HTR-8/SVneo (cell line): ENCODE data around the gene PTCHD4.

GRCh38 chr6:46053599-46054195 is 38.0 kb upstream of the CLIC5 start:
- RRBS = no CpG with 5 or more reads among the region's 6 CpGs

DNA sequence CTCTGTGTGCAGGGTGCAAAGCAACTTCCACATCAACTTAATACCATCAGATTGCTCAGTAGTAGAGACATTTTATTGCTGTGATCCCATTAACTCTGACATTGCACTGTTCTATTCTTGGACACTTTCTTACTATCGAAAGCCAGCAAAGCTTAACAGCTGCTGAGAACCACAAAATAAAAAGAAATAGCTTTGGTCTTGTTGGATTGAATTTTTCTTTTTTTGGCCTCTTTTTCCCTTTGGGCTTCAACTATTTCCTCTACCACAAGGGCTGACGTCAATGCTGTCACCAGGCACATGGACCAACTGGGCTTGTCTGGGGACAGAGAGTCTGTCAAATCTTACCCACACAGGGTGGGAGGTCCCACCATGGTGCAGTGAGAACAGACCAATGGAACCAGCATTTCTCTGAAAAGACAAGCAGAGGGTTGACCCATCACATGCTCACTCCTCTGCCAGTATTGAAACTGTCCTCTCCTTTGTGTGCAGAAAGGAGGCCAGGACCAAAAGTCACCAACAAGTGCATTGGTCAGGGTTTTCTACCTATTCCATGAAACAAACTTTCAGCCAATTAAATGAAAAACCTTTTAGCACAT is 63.5 kb upstream of the ENPP5 start:
- RRBS = no CpG with 5 or more reads among the region's 2 CpGs

- RRBS = no CpG with 5 or more reads among the region's 2 CpGs
These were observed 11.3 kb upstream of the RCAN2 start for GRCh38 chr6:46502282-46503300.

DNA sequence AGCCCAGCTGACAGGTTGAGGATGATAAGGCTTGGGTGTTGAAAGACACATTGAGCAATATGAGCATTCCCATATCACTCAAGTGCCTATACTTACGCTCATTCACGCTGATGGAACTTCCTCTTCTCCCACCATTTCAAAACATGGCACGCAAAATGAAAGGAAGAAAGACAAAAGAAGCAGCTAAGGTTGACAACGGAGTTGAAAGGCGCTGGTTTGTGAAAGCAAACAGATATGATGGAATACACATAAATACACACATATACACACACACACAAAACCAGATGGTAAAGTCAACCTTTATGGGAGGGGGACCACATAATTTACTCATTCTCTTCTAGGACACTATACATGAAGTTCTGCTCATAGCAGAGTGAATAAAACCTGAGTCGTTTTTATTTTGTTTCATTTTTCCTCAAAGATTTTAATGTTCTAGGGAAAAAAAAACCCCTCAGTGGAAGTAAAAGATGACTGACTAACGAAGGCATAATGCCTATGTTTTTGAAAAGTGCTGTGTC is 22.0 kb upstream of the MEP1A start:
- RRBS = no CpG with 5 or more reads among the region's 7 CpGs

GRCh38 chr6:46832182-46832385 is 38.9 kb downstream of the MEP1A start:
- RRBS = no CpG with 5 or more reads among the region's 3 CpGs

DNA sequence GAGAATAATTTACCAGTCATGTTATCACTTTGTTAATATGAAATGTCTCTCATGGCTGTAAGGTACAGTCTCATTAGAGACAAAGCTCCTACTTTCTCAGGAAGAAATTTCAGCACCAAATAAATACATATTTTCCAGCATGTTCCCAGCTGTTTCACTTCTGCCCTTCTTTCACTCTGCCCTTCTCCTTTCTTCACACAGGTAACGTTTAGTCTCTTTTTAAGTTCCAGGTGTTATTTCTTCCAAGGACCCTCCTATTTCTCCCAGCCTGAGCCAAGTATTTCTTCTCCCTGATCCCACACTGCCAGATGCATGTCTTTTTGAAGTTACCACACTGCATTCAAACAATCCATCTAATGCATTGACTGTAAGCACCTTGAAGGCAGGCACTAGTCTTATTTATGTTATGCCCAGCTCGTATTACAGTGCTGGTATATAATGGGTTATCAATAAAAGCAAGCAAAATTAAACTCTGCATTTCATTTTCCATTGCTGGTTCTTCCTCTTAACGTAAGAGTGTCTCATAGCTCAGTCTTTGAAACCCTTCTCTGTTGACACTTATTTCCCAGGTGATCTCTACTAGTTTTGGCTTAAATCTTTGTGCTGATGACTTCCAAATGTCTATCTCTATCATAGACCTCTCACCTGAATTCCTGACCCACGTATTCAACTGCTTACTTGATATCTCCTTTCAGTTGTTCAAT is 2.4 kb upstream of the ADGRF5 start:
- RRBS = no CpG with 5 or more reads among the region's 4 CpGs

GRCh38 chr6:46952273-46952542 is 30.5 kb upstream of the ADGRF5 start:
- RRBS = no CpG with 5 or more reads among the region's 2 CpGs

- RRBS = no CpG with 5 or more reads among the region's 1 CpG
These were observed 121.2 kb downstream of the TNFRSF21 start for GRCh38 chr6:47188410-47189075.

GRCh38 chr6:47285649-47286742 is 23.7 kb downstream of the TNFRSF21 start:
- RRBS = no CpG with 5 or more reads among the region's 19 CpGs

- RRBS = no CpG with 5 or more reads among the region's 5 CpGs
These were observed 108.1 kb upstream of the ADGRF4 start for GRCh38 chr6:47590108-47590830.

DNA sequence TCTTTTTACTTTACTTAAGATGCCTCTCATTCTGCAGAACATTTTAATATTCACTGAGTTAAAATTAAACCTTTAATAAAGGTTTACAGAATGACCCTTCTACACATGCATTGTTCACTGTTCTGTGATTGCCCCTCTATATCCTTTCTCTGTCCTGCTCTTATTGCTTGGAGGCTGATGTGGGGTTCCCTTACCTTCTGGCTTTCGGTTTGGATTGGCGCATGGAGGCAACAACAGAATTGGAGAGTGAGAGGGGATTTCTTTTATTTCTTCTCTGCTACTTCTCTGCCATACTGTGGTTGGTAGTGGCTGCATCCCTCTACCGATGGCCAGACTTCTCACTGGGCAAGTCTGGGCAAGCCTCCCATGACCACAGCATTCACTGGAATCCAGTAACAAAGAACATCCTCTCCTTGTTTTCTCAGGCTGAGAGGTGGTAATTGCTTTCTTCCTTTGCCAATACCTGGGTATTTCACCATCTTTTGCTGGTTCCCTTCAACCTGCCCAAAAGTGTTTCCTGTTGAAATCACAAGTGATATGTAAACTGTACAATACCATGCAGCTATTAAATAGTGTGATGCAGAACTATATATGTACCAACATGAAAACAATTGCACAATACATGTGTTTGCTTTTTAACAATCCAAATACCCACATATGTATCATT is at the start of gene PTCHD4:
PTCHD4 (minus strand) TSS at position 343 of the 667 bp plus-strand sequence.
- RRBS = no CpG with 5 or more reads among the region's 3 CpGs

- RRBS = no CpG with 5 or more reads among the region's 1 CpG
These were observed 1.2 kb downstream of the GLYATL3 start for GRCh38 chr6:49500877-49501280.

DNA sequence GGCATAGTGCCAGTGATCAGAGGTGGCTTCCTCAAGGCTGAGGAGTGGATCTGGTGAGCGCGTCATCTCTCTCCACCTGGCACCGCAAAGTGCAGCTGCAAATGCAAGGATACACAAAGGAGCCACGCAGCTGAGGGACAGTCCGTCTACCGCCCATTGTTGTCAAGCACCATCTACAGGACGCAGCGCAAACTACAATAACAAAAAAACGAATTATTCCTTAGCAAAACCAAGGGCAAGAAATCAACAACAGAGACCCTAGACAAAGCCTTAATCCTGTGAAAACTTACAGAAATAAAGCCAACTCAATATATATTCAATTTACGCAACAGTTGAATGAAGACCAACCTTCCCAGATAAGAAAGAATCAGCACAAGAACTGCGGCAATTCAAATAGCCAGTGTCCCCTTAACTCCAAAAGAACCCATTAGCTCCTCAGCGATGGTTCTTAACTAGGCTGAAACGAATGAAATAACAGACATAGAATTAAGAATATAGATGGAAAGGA is 9.2 kb upstream of the DEFB110 start:
- RRBS = no CpG with 5 or more reads among the region's 13 CpGs

DNA sequence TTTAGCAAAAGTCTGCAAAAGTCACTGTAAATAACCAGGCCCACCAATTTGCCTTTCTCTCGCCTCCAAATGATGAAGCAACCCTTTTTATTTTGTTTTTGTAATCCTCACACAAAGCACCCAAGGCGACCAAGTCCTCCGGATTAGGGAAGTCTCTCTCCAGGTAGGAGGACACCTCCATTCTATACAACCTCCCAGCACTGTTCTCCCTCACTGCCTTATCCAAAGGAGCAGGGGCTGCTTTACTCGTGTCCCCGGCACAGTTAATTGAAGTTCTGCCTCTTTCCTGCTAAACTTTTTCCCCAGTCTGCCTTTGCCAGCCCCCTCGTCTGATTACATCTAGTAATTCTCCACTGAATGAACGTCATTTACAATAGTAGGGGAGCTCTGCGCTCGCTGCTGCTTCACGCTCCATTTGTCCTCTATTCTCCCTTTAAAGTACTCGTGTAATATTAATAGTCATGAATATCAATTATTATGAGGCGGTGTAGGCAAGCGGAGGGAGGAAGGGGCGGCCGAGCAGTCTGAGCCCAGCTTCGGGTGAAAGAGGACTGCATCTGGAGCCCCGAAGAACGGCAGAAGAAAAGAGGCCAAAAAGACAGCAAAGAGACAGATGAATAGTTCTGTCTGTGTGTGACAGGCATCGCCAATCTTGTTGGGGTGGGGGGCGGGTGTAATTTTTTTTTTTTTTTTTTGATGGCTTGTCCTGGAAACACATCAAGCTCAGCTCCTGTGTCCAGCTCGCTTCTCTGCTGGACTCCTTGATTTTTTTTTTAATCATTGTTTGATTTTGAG is 2.8 kb downstream of the TFAP2B start:
- RRBS = 41% methylated on average over 3 of the region's 21 CpGs

DNA sequence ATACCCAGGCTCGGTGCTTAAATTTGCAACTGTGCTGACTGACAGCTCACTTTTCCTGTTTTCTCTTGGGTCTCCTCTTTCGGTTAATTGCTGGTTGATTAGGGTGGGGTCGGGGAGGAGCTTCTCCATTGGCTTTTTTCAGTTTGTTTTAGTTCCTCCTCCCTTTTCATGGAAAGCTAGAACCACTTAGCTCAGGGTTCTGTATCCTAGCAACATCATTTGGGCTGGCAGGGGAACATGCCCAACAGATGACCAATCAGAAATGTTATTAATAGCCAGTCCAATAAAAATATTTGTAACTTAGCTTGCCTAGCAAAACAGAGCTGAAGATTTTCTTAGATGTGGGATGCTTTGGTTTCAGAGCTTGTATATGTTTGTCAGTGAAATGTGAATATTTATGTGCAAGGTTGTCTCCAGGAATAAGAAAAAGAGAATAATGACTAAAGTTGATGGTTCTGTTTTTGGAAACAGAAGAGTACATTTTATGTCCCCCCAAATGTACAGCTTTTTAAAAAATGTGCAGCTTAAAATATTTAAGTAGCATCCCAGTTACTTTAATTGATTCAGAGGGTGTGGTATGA is 11.4 kb downstream of the TFAP2B start:
- RRBS = no CpG with 5 or more reads among the region's 3 CpGs

GRCh38 chr6:51961062-51961397 is 126.4 kb downstream of the PKHD1 start:
- RRBS = no CpG with 5 or more reads among the region's 4 CpGs

GRCh38 chr6:52263883-52264686 is 19.8 kb upstream of the IL17F start:
- RRBS = no CpG with 5 or more reads among the region's 10 CpGs

GRCh38 chr6:52271632-52272617 is 12.6 kb downstream of the MCM3 start:
- RRBS = no CpG with 5 or more reads among the region's 9 CpGs

DNA sequence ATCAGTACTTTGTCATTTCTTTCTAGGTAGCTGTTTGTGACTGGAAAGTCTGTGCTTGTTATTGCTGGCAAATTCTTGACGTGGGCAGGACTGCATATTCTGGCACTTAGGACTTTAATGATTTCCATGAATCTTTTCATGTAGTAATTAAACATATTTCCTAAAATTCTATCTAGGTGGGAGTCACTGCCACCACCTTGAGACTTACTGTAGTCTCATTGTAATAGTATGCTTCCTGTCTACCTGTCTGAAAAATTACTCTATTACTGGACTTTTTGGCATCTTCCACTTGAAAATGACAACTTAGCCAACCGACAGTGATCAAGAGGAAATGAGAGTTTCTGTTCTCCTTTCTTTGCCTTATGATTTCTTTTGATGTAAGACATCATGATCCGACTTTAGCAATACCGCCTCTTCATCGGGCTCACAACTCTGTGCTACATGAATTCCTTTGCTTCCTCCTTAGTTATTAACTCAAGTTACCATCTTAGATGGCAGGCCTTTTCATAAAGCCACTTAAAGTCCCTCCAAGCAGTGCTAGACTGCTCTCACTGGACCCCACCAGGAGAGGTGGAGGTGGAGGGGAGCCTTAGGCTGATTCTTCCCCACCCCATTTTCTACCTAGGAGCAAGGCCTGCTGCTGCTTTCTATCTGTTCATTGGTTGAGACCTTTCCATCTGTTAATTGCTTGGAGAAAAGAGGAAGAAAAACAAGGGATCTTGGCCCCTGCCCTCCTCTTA is 21.4 kb upstream of the MCM3 start:
- RRBS = no CpG with 5 or more reads among the region's 5 CpGs